PFSK-1 (cell line): ENCODE data around the gene CADPS.

- RRBS, result no CpG with 5 or more reads among the region's 8 CpGs
Observed at GRCh38 chr3:59606426-59606858, 556.6 kb upstream of the CFAP20DC start.

DNA sequence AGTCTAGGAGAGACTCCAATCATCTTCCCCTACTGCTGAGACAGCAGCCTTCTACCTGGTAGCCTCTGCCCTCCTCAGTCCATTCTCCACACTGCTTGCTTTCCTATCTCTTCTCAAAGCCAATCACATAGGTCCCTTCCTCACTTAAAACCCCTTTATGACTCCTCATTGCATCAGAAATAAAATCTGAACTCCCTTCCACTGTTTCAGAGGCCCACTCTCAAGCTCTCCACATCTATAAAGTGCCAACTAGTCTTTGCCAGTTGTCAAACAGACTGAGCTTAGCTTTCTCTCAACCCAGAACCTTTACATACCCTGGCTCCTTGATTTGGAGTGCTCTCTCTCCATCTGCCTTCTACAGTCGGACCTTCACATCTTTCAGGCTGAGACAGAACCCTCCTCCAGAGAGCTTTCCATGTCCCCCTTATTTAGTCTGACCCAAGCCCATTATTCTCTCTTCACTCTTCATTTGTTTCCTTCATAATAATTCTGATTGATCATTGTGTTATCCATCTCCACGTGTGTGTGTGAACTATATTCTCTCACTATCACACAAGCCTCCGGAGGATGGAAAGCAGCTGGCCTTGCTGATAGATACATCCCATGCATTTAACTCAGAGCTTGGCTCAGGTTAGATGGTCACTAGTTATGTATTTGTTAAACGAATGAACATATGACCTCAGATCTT is 1082.0 kb upstream of the CFAP20DC start:
- RRBS, result no CpG with 5 or more reads among the region's 4 CpGs

DNA sequence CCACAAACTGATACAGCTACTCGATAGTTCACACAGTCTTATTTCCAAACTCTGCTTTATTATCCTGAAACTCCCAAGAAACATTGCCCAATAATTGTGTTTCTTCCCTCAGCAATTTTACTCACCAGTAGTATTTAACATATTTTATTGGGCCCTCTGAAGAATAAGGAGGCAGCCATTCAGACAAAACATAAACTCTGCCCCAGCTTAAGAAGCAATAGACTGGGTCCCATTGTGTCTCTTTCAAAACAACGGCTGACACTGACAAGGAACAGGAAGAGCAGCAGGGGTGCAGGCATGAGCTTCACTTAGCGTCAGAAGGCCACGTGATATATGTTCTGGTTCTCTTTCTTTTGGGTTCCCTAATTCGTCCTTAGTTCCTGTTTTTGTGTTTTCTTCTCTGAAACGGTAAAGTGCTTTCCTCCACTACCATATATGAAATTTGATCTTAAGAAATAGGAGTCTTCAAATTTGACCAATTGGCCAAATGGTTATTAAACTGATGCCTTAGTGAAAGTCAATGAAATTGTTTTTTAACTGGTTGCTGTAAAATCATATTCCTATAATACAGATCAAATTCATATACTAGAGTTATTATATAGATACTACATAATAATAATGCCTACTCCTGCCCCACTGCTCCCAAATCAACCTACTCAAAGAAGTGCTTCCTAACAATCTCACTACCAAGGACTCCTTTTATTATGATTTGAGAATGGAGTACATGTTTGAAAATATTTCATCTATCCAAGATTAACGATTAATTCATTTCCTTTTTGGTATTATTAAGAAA is 242.1 kb downstream of the FHIT start:
- RRBS, result no CpG with 5 or more reads among the region's 7 CpGs

- RRBS, result no CpG with 5 or more reads among the region's 4 CpGs
Observed at GRCh38 chr3:61750600-61751704, 189.6 kb downstream of the PTPRG start.

- RRBS, result no CpG with 5 or more reads among the region's 11 CpGs
Observed at GRCh38 chr3:61875027-61875776, 313.8 kb downstream of the PTPRG start.

DNA sequence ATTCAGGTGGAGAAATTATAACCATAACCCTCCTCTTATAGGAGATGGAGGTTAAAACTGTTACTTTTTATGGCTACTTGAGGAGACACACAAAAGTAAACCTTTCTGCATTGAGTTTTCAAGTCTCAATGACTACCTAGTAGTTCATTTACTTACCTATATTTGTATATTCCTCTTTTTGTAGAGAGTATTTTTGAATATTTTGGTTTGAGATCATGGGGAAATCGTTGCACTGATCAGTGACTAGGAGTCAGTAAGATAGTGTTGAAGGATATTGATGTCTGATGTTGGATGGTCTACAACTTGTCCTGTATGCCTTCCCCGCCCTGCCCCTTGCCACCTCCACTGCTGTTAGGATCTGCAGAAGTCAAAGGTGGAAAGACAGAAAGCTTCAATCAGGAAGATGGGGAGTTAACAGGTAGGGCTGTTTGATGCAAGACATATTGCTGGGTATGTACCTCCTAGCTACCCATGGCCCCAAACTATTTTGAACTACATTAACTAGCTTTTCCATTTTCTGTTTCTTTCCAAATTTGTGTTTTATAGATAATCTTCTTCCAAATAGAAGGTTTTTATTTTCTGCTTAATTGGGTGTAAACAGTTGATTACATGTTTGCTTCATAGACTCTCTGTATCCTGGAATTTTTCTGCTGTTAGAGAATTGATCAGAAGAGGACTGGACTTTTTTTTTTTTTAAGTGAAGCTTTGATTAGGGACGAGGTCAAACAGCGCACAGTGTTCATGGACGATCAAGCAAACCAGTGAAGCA is 325.0 kb downstream of the PTPRG start:
- RRBS, result no CpG with 5 or more reads among the region's 5 CpGs

GRCh38 chr3:62134293-62134748 is 184.5 kb upstream of the C3orf14 start:
- RRBS, result no CpG with 5 or more reads among the region's 4 CpGs

DNA sequence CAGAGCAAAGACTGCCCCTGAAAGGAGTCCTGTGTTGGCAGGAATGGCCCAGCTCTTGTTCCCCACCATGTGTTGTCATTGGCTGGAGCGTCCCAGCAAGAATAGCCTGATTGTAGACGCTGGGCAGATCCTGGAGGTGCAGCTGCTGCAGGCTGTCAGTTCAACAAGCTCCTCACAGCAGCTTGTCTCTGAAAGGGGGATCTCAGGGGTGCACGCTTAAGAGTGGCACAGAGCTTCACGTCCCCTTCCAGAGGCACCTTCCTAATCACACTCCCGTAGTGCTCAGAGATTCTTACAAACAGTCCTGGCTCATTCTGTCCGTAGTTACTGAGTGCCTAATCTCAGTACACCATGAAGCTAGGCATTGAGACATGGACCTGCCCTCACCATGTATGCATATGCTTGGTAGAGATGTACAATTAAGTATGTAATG is 182.9 kb upstream of the C3orf14 start:
- RRBS, result no CpG with 5 or more reads among the region's 6 CpGs

DNA sequence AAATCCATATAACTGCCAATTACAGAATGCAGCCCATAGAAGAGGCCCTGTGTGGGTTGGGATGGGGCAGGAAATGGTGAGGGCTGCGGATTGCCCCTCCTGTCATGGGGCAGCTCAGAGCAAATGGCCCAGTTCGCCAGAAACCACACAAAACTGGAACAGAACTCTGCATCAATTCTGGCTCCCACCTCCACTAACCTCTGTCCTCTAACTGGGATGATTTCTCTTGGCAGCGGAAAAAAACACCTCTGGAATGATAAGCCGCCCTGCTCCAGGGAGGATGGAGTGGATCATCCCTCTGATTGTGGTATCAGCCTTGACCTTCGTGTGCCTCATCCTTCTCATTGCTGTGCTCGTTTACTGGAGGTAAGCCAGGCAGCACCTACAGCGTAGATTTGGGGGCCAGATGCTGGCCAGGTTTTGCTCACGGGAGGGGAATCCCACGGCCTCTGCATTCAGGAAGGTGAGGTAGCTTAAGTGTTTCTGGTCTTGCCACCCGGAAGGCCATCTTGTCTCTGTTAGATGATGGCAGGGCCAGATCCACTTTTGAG is 100.1 kb upstream of the C3orf14 start:
- RRBS, result no CpG with 5 or more reads among the region's 10 CpGs

DNA sequence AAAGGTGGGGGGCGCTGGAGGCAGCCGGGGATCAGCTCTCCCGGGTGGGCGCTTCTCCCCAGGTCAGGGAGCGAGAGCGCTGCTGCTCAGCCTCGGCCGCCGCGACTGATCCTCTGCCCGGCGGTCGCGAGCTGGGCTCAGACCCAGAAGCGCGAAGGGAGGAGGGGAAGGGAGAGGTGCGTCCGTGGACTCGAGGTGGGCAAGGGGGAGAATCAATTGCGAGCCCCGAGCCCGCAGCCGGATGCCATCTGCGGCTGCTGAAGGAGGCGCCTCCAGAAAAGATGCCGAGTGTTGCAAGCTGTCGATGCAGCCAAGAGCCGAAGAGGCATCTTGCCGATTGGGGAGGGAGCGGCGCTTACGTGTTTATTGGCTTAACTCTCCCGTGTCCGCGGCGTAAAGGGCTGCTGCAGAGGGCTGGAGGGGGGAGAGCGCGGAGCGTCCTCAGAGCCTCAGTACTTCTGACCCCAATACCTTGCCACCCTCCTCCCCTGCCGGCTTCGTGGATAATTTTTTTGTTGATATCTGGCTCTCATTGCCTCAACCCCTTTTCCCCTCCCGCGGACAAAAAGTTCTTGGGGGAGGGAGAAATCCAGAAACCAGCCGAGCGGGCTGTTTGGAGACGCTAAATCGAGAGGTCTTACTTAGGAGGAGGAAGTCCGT is at the start of gene CADPS:
Gene CADPS (minus strand): TSS at position 339 of the 660 bp plus-strand sequence.
- RRBS, result 27% methylated on average over 8 of the region's 48 CpGs

- RRBS, result no CpG with 5 or more reads among the region's 13 CpGs
Observed at GRCh38 chr3:63645406-63645850, 7.0 kb upstream of the SNTN start.

- RRBS, result no CpG with 5 or more reads among the region's 2 CpGs
Observed at GRCh38 chr3:64010621-64011050, 12.7 kb downstream of the PSMD6 start.

DNA sequence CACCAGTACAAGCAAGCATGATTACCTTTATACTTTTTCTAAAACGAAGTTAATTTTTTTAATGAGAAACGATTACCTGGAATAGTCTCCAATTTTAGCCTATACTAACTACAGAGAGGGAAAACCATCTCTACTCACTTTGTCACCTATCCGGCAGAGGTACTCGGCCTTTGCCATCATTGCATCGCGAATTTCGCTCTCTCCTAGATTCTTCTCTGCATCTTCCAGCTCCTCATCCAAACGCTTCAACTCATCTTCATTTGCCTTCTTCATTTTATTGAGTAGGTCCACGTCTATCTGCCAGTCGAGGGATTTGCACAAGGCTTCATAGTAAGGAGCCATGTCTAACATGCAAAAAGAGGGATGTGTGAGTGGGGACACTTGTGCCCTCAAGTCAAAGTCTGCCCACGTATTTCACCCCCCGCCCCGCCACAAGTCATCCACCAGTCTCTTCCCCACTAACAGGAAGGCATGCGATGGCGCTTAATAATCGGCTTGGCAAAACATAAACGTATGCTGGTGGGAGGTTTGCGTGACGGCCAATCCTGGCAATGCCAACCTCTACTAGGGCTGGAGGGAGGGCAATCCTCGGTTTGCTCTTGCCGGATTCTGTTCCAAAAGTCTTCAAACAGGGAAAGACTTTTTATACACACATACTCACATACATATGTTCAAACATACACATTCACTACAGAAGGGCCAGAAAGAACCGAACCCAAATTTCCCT is 951 bp downstream of the PSMD6 start:
- RRBS, result no CpG with 5 or more reads among the region's 22 CpGs

DNA sequence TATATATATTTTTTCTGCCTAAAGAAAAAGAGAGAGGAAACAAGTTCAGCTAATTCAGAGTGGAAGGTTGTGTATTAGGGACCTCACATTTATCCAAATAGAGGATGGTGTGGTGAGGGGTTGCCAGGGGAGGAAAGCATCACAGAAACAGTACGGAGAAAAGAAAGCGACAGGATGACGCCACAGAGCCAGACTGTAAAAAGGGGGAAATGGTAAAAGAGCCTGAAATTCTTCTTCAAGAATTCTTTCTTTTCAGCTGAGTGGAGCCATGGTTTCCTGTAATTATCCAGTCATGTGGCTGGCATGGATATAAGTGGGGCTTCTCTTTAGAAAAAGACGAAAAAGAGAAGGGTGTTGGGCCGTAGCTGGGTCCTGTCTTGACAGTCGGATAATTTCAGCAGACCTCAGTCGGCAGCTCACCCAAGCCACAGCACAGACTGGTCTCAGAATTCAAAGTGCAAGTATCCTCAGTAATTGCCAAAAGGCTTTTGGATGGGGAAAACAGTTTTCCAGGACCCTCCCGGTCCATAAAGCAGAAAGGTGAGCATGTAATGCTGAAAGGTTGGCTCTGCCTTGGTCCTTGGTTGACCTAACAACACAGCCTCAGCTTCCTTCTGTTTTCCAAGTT is 24.6 kb upstream of the PSMD6 start:
- RRBS, result no CpG with 5 or more reads among the region's 8 CpGs

DNA sequence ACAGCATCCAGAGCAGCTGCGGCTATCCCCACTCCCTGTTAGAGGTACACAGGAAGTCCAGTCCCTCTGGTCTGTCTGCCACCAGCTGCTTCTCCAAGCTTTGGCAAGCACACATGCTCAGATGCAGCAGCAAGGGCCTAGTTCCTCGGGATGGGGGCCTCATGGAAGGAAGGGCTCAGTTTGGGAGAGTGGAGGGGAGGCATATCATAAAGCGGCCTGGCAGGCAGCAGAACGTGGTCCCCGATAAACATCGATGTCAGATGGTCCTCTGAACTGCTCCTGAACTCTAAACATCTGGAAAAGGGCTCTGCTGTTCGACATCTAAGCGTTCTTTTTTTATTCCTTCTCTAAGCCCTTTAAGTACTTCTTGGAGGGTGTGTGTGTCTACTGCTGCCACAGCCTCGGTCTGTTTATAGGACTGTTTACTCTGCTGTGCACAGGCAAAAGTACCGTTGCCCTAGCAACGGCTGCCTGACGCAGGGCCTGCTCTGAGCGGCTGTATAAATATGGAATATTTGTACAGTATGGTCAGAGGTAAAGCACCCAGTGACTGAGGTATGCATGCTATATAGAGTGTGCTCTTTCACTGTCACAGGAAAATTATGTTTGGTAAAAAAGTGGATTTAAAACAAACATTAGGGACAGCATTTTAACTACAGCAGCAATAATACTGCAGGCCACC is 74.5 kb downstream of the PRICKLE2 start:
- RRBS, result no CpG with 5 or more reads among the region's 13 CpGs

GRCh38 chr3:64669290-64669624 is 18.5 kb downstream of the ADAMTS9 start:
- RRBS, result no CpG with 5 or more reads among the region's 1 CpG

GRCh38 chr3:64899946-64900736 is 212.3 kb upstream of the ADAMTS9 start:
- RRBS, result no CpG with 5 or more reads among the region's 5 CpGs

DNA sequence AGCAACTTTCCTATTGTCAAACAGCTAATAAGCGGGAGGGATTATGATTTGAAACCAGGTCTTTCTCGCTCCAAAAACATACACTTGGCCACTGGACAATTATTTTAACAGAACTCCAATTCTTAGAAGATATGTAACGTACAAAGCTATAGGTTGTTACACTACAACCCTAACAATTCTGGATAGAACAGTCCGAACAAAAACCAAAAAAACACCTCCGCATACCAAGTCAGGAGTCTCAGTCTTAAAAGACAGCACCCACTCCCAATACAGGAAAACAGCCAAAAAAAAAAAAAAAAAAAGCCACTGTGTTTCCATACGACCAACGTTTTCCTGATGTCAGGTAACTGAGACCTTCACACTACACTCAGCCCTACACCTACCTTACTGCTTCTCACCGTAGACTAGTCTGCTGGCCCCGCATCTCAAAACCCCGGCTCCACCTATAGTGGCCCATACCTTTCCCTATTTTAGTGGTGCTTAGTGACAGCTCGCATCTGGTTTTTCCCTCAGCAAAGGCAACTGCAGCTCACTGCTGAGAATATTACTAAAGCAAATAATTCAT is 339.5 kb upstream of the ADAMTS9 start:
- RRBS, result no CpG with 5 or more reads among the region's 11 CpGs

DNA sequence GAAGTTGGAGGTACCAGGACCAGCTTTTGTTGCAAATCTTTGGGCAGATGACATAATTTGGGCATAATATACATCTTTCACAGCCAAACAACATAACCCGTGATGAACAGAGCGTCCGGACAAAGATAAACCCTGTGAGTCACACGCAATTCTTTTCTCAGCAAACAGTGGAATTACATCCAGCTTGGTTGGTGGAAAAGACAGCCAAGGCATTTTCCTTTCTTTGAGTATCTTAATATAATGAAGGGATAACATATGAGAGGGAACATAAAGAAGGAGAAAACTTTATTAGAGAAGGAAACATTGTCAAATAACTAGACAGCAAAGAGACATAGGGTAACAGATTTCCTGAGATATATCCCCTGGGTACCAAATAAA is 419.5 kb upstream of the ADAMTS9 start:
- RRBS, result no CpG with 5 or more reads among the region's 4 CpGs

- RRBS, result no CpG with 5 or more reads among the region's 8 CpGs
Observed at GRCh38 chr3:65420050-65420938, 618.4 kb downstream of the MAGI1 start.